ENCODE data around the genes FOXI2 and MKI67.

- PRO-cap, 5 experiments, result no peak in any of the 5 experiments
- RAMPAGE, long total RNA, 2 experiments, result no peak in any of the 2 experiments
- RRBS, result no CpG with 5 or more reads among the region's 5 CpGs
Measured at GRCh38 chr10:126126163-126126418, 229.7 kb downstream of the FANK1 start.

- PRO-cap, 5 experiments, result no peak in any of the 5 experiments
- RAMPAGE, long total RNA, 2 experiments, result no peak in any of the 2 experiments
- RRBS, result no CpG with 5 or more reads among the region's 9 CpGs
Measured at GRCh38 chr10:126240478-126241041, 147.7 kb downstream of the ADAM12 start.

DNA sequence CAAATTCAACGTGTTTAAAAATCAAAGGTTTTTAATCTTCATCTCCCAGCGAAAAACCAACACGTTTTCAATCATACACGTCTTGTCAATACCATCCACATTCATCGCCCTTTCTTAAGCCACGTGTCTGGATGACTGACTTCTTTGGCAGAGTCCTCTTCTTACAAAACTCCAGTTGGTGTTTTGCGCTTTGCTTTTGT lies 49.1 kb downstream of the ADAM12 start:
- PRO-cap, 5 experiments, result no peak in any of the 5 experiments
- RAMPAGE, long total RNA, 2 experiments, result no peak in any of the 2 experiments
- RRBS, result no CpG with 5 or more reads among the region's 7 CpGs

DNA sequence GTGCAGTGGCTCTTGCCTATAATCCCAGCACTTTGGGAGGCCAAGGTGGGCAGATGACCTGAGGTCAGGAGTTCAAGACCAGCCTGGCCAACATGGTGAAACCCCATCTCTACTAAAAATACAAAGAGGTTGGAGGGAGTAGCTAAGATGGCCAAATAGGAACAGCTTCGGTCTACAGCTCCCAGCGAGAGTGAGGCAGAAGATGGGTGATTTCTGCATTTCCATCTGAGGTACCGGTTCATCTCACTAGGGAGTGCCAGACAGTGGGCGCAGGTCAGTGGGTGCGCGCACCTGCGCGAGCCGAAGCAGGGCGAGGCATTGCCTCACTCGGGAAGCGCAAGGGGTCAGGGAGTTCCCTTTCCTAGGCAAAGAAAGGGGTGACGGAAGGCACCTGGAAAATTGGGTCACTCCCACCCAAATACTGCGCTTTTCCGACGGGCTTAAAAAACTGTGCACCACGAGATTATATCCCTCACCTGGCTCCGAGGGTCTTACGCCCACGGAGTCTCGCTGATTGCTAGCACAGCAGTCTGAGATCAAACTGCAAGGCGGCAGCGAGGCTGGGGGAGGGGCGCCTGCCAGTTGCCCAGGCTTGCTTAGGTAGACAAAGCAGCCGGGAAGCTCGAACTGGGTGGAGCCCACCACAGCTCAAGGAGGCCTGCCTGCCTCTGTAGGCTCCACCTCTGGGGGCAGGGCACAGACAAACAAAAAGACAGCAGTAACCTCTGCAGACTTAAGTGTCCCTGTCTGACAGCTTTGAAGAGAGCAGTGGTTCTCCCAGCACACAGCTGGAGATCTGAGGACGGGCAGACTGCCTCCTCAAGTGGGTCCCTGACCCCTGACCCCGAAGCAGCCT lies 23.3 kb upstream of the DOCK1 start:
- PRO-cap, 5 experiments, result no peak in any of the 5 experiments
- RAMPAGE, long total RNA, 2 experiments, result no peak in any of the 2 experiments
- RRBS, result no CpG with 5 or more reads among the region's 28 CpGs

DNA sequence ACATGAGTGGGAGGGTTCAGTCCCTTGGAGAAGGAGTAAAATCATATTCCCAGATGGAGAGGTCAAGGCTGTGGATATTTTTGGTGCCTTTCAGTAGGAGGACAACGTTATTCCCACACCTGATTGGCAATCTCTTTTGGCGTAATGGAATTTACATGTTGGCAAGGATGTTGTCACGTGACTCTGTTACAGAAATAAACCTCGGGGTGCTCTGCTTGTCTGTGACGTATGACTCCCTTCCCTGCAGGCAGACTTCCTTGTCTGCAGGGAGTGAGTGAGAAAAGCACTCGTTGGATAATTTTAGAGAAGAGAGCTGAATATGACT lies 27.7 kb downstream of the NPS start:
- PRO-cap, 5 experiments, result no peak in any of the 5 experiments
- RAMPAGE, long total RNA, 2 experiments, result no peak in any of the 2 experiments
- RRBS, result no CpG with 5 or more reads among the region's 6 CpGs

- PRO-cap, 5 experiments, result no peak in any of the 5 experiments
- RAMPAGE, long total RNA, 2 experiments, result no peak in any of the 2 experiments
- RRBS, result no CpG with 5 or more reads among the region's 15 CpGs
Measured at GRCh38 chr10:127734562-127735264, 2.3 kb upstream of the FOXI2 start.

- PRO-cap, 5 experiments, result peak in 3 of 5 experiments; most common plus-strand start chr10:127737156 (in 3); most common minus-strand start chr10:127736989 (in 1)
- RAMPAGE, long total RNA, 2 experiments, result no peak in any of the 2 experiments
- RRBS, result 7% methylated on average over 38 of the region's 105 CpGs
Measured at GRCh38 chr10:127736813-127737854, at the start of gene FOXI2. FOXI2 (plus strand) TSS chr10:127737185.

- PRO-cap, 5 experiments, result no peak in any of the 5 experiments
- RAMPAGE, long total RNA, 2 experiments, result no peak in any of the 2 experiments
- RRBS, result no CpG with 5 or more reads among the region's 10 CpGs
Measured at GRCh38 chr10:127913198-127913797, 6.4 kb downstream of the PTPRE start.

- PRO-cap, 5 experiments, result no peak in any of the 5 experiments
- RAMPAGE, long total RNA, 2 experiments, result no peak in any of the 2 experiments
- RRBS, result no CpG with 5 or more reads among the region's 8 CpGs
Measured at GRCh38 chr10:127922935-127923444, 16.1 kb downstream of the PTPRE start.

DNA sequence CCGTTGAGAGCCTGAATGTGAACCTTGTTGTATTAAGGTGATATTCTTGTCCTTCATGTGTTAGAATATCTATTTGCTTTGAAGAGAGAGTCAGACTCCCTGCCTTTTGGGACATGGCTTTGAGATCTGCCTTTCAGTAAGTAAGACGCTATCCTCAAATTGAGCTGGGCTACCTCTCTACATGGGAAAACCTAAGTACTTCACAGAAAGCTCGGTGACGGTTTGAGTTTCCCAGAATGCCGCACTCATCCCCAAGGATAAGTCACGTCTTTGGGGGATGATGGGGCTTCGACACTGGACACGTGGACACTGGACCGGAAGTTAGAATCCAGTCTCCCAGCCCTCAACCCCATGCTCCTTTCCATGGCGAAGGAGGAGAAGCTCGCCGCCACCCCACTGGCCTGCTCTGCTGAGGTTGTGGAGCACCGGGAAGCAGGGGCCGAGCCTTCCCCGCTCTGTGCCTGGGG lies 27.4 kb downstream of the PTPRE start:
- PRO-cap, 5 experiments, result no peak in any of the 5 experiments
- RAMPAGE, long total RNA, 2 experiments, result no peak in any of the 2 experiments
- RRBS, result 81% methylated on average over 2 of the region's 15 CpGs

- PRO-cap, 5 experiments, result no peak in any of the 5 experiments
- RAMPAGE, long total RNA, 2 experiments, result no peak in any of the 2 experiments
- RRBS, result 64% methylated on average over 6 of the region's 22 CpGs
Measured at GRCh38 chr10:127935068-127935694, 28.3 kb downstream of the PTPRE start.

GRCh38 chr10:127990839-127991615 lies 84.1 kb downstream of the PTPRE start:
- PRO-cap, 5 experiments, result no peak in any of the 5 experiments
- RAMPAGE, long total RNA, 2 experiments, result no peak in any of the 2 experiments
- RRBS, result no CpG with 5 or more reads among the region's 15 CpGs

DNA sequence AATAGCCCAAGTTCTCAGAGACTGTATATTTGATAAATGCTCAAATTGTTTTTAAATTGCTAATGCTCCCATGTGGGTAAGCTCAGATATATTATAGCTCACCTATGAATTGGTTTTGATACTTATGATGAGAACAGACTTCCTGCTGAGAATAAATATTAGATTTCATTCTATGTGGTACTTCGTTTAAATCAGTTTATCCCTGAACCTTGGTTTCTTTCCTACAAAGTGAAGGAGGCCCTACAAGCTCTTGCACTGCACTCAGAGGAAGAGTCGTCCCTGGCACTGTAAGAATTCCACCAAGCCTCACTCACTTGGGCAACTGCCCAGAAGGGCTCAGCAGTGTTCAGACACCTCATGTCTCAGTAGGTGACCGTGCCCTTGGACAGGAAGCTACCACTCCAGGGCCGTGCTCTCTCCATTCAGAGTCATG lies 93.6 kb downstream of the PTPRE start:
- PRO-cap, 5 experiments, result no peak in any of the 5 experiments
- RAMPAGE, long total RNA, 2 experiments, result no peak in any of the 2 experiments
- RRBS, result no CpG with 5 or more reads among the region's 4 CpGs

GRCh38 chr10:128037077-128037421 lies 89.2 kb downstream of the MKI67 start:
- PRO-cap, 5 experiments, result no peak in any of the 5 experiments
- RAMPAGE, long total RNA, 2 experiments, result no peak in any of the 2 experiments
- RRBS, result no CpG with 5 or more reads among the region's 3 CpGs

DNA sequence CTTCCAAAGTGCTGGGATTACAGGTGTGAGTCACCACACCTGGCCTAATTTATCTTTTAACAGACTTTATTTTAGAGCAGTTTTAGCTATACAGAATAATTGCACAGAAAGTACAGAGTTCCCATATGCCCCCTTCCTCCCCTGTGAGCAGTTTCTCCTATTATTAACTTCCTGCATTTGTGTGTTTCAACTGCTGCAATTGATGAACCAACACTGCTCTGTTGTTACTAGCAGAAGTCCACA lies 72.3 kb downstream of the MKI67 start:
- PRO-cap, 5 experiments, result no peak in any of the 5 experiments
- RAMPAGE, long total RNA, 2 experiments, result no peak in any of the 2 experiments

DNA sequence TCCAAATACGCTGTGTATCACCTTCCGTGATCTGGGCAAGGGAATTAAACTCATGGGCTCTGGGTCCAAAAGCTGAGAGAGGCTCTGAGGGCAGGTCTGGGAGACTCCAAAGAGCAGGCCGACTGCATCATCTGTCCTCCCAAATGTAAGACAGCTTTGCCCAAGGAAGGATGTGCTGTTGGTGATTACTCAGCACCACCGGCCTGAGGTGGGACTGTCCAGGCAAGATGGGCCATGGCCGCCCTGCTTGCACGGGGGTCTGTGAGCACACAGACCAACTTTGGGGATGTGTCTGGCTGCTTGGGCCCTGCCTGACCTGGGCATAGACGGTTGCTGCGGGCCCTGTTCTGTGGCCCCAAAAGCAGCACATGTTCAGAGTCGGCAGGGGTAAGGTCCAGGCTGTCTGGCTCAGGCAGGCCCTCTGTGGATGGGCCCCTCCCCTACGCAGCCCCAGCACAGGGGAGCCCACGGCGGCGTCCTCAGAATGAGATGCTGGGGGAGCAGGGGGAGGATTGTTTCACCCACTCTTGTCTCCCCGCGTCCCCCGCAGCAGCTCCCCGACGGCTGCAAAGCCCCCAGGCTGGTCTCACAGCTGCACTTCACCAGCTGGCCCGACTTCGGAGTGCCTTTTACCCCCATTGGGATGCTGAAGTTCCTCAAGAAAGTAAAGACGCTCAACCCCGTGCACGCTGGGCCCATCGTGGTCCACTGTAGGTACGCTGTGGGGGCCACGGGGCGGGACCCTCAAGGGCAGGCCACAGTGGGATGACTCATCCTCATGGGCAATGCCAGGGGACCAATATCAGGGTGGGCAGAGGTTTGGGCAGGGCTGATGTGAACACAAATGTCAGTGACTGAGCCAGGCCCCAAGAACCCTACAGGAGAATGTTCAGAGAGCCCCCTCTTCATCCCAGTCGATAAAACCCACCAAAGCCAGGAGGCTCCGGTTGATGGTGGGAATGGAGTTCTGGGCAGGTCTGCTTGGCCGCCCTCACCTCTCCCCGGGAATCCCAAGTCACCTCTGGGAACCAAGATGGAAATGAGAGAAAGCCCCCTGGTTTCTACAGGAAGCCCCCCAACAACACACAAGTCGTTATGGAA lies 58.3 kb downstream of the MKI67 start:
- PRO-cap, 5 experiments, result no peak in any of the 5 experiments
- RAMPAGE, long total RNA, 2 experiments, result no peak in any of the 2 experiments
- RRBS, result 81% methylated on average over 3 of the region's 32 CpGs

DNA sequence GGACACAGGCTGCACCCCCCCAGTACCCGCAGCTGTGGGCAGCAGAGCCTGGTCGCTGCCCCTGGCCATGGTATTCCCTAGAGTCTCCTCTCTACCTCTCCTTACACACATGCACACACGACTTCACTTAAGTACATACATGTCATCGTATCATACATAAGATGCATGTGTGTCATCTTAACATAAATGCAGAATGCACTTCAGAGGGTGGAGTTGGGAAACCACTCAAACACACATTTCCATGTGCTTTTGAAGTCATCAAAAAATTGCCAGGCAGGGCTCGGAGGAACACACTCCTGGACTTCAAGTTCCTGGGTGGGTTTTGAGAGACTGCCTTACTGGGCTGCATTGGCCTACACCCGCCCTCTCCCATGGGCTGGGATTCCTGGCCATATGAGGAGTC lies 48.4 kb downstream of the MKI67 start:
- PRO-cap, 5 experiments, result no peak in any of the 5 experiments
- RAMPAGE, long total RNA, 2 experiments, result no peak in any of the 2 experiments
- RRBS, result no CpG with 5 or more reads among the region's 6 CpGs

GRCh38 chr10:128081247-128081561 lies 45.0 kb downstream of the MKI67 start:
- PRO-cap, 5 experiments, result no peak in any of the 5 experiments
- RAMPAGE, long total RNA, 2 experiments, result no peak in any of the 2 experiments
- RRBS, result no CpG with 5 or more reads among the region's 4 CpGs

DNA sequence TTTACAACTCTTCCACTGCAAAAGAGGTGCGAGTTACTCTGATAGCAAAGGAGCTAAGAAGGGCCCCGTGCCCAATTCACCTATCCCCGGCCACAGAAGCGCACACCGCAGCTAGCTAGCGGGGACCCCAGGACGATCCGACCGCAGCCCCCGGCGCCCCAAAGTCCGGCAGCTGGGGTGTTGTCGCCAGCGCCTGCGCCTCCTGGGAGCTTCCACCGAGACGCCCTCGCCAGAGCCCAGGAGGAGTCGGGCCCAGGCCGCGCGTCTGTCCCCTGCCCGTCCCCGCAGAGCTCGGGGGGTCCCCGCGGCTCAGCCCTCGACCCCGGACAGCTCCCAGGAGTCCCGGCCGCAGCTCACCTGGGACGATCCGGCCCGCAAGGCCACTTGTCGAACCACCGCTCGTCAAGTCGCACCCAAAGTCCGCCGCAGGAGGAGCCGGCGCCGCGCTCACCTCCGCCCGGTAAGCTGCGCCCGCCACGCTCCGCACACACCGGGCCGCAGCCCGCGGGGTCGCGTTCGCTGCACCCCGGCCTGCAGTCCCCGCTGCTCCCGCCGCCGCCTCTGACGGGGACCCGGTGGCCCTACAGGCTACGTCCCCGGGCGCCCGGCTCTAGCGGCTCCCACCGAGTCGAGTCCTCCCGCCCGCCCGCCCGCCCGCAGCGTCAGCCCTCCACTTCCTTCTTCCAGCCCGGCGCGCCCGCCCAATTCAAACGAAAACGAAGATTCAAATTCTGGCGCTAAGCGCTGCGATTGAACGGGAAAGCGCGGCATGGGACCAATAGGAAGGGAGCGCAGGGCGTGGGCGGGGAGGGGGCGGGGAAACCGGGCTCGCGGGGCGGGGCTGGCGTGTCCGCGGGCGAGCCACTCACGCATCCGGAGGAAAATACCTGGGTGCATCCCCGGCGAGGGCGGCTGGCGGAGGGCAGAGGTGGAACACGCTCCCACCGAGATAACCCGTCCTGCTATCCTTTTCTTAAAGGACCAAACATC lies at the start of gene MKI67:
Gene MKI67 (minus strand): TSS at position 682 of the 990 bp plus-strand sequence.
- PRO-cap, 5 experiments, result peak in 5 of 5 experiments; most common plus-strand start position 896 of the sequence (in 4); most common minus-strand start position 648 of the sequence (in 3)
- RAMPAGE, long total RNA, 2 experiments, result start-site peak on the minus strand in 1 of 2 experiments, centred at position 655 of the sequence, 29 reads per replicate
- RRBS, result 3% methylated on average over 49 of the region's 110 CpGs

DNA sequence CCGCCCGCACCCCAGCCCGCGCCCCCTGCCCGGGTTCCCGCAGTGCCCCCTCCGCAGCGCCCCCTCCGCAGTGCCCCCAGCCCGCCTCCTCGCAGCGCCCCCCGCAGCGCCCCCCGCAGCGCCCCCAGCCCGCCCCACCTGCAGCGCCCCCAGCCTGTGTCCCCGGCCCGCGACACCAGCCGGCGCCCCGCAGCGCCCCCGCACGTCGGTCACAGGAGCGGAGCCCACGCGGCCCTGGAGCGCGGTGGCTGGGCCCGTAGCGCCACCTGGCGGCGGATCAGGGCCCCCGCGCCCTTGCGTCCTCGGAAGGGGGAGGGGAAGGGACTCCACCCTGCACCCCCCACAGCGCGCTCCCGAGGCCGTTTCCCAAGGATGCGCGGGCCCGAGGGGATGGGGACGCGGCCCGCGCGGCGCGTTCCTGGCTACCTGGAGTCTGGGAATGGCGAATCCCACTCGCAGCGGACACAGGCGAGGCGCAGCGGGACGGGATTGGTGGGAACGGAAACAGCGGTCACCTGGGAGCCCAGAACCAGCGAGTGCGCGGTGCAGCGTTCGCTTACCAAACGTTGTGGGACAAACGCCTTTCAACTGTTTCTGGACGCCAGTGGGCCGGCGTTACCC lies 23.8 kb upstream of the MKI67 start:
- PRO-cap, 5 experiments, result no peak in any of the 5 experiments
- RAMPAGE, long total RNA, 2 experiments, result no peak in any of the 2 experiments
- RRBS, result no CpG with 5 or more reads among the region's 74 CpGs